Placental pericyte (primary cell): ENCODE data around the genes FLVCR1, ESRRG and TGFB2.

GRCh38 chr1:212597396-212597902, 11.1 kb upstream of the ATF3 start:
- CAGE, long polyA plus RNA, result no peak

- CAGE, long polyA plus RNA, result no peak
Observed at GRCh38 chr1:212731397-212731649, 31.7 kb upstream of the BATF3 start.

- CAGE, long polyA plus RNA, result no peak
Observed at GRCh38 chr1:212827801-212828198, 19.6 kb downstream of the SPATA45 start.

- CAGE, long polyA plus RNA, result no peak
Observed at GRCh38 chr1:212857963-212858623, at the start of gene FLVCR1. Gene FLVCR1, plus strand, starts transcription at chr1:212858275.

- CAGE, long polyA plus RNA, result no peak
Observed at GRCh38 chr1:213326786-213327271, 275.8 kb downstream of the RPS6KC1 start.

DNA sequence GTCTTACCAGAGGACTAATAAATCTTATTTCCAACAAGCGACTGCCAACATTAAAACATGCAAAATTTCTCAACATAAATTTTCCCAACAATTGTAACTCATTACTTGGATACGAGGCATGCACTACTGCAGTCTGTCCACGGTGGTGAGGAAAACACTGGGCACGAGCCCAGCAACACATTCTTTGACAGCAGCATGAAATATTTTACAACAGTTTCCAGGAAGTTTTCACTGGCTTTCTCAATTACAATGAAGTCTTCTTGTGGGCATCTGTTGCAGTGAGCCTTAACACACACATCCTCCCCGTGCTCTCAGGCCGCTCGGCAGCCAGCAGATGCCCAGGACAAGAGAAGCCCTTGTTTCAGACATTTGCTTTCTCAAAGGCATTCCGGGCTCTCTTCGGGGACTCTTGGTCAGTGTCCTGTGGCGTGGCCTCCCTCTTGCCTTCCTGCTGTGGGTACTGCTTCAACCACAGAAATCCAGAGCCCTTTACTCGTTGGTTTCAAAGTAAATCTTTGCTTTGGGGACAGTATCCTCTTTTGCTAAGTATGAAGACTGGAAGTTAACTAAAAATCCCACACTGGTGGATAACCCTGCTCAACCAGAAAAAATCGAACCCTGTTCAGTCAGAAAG, 262.6 kb upstream of the PROX1 start:
- CAGE, long polyA plus RNA, result no peak

GRCh38 chr1:214437934-214438623, 113.3 kb downstream of the PTPN14 start:
- CAGE, long polyA plus RNA, result no peak

DNA sequence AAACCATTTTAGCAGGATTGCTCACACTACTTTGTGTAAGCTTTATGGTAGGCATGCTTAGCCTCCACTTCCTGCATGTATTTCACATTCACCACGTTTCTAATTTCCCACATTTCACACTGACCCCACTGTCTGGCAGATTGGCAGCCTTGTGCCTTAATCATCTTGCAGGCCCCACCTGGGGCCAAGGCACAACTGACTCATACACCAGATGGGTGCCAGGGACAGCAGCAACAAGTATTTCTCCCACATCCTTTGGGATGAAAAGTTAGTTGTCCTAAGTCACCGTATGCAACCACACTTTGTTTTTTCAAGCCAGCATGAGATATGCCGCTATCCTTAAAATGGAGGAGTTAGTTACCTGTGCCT, 21.2 kb upstream of the CENPF start:
- CAGE, long polyA plus RNA, result no peak

- CAGE, long polyA plus RNA, result no peak
Observed at GRCh38 chr1:215081621-215082031, 911 bp upstream of the KCNK2 start.

DNA sequence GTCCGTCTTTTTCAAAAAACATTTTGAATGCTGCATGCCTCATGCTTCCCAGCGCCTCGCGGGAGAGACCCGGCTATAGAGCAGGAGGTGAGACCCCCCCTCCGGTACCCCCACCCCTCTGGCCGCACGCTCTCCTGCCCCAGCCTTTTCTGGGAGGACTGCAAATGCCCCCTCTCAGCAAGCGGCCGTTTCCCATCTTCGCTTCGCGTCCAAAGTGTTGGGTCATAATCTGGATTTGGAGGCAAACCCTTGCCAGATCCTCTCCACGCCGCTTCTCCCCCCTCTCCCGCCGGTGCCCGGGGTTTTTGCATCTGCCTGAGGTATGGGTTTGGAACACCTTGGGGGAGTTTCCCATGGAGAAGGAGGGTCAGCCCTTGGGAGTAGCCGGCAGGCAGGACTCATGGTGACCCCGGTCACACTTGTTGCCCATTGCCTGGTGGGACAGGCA, 832 bp downstream of the KCNK2 start:
- CAGE, long polyA plus RNA, result no peak

DNA sequence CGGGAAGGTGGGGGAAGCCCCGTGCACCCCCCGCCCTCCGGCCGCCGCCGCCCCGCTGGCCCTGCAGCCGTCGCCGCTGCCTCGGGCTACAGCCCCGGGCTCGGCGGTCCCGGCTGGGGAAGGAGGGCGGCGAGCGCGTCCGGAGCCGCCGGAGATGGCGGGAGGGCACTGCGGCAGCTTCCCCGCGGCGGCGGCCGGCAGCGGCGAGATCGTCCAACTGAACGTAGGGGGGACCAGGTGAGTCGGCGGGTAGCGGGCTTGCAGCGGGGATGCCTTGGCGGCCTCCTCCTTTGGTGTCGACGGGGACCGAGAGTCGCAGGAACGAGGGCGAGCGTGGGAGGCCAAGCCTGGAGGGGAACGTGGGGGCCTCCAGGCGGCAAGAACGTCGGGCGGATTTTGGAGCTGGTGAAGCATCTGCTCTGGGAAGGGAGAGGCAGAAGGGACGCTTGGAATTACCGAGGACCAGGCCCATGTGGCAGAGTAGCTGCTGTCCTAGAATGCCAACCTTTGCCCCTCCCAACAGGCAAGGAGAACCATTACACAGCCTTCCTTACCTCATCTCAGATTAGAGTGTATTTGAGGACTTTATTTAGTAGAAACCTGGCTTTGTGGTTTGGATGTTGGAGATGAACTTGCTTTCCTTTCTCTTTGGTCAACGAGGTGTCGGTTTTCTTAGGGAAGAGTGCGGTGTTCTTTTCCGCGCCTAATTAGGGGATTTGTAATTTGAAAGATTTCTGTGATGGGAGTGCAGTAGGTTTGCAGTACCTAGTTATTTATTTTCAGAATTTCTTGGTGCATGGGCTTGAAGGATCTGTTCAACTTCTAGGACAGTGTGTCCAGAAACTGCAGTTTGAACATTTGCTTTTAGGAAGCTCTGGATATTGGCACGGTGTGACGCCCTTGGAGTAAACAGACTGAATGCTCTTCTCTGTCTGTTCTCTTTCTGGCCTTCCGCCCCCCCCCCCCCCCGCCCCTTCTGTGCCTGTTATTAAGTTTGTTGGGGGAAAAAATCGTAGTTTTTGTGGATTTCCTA, 744 bp downstream of the KCTD3 start:
- CAGE, long polyA plus RNA, result no peak

GRCh38 chr1:216425495-216426015, 2.3 kb upstream of the USH2A start:
- CAGE, long polyA plus RNA, result no peak

GRCh38 chr1:216531254-216531793, 108.1 kb upstream of the USH2A start:
- CAGE, long polyA plus RNA, result no peak

DNA sequence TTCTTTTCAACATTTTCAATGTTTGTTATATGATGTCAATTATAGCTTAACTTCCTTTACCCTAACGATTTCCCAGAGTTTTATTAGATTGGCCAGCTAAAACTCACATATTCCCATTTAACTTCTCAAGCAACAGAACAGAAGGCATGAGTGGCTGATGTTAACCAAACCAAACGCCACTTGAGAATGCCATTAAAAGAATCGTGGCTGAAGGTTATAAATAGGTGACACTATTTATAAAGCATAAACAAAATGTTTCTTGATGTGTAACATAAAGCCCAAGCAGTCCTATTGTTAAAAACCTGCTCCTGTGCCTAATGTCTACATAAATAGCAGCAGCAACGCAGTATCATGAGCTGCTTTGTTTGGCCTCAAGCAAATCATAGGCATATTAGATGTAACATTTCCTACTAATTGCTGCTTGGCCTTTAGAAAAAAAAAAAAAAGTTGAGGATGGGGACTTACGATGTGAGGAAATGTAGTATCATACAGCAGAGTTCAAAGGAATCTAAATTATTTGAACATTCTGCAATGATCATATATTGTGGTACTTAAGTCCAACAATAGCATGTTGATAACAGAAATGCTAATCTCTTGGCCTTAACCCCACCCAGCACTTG, 106.0 kb downstream of the ESRRG start:
- CAGE, long polyA plus RNA, result no peak

DNA sequence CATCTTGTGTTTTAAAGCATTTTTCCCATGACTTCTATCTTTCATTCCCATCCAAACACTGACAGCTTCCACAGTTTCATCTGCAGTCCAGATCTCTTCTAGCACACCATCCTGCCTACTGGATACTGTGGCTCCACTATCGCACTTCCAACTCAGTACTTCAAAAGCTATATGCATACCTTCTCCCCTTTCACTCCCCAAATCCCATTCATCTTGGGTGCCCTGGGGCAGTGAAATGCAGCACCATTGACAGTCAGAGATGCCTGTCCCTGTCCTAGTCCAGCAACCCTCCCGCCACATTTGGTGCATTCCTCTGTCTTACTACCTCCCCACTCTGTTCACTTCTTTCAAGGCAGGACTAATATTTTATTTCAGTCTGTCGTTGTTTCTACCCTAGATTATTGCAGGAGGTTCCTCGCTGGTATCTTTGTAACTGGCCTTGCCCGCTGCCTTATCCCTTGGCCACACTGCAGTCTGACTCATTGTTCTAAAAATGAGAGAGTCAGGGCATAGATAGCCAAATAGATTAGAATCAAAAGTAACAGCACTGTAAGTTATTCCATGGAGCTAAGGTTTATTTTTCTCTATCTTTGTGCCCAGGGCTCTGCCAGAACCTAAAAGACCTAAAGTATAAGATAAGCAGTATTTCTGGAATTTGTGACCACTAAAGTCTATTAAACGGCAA, 96.7 kb downstream of the ESRRG start:
- CAGE, long polyA plus RNA, result no peak

GRCh38 chr1:216723036-216723743, at the start of gene ESRRG:
Gene ESRRG, minus strand, starts transcription at chr1:216723429.
- CAGE, long polyA plus RNA, result no peak

GRCh38 chr1:216815379-216816255, 92.4 kb upstream of the ESRRG start:
- CAGE, long polyA plus RNA, result no peak

GRCh38 chr1:217453799-217454242, 177.1 kb downstream of the GPATCH2 start:
- CAGE, long polyA plus RNA, result no peak

GRCh38 chr1:217695754-217696218, 64.6 kb downstream of the SPATA17 start:
- CAGE, long polyA plus RNA, result no peak

GRCh38 chr1:218345168-218346202, at the start of gene TGFB2:
Gene TGFB2, plus strand, starts transcription at chr1:218345336.
- CAGE, long polyA plus RNA, result no peak